Thoracic aorta endothelial cell (primary cell): Measurements from ENCODE around the genes CCNF, NTN3, KCTD5, PRSS22 and KREMEN2.

DNA sequence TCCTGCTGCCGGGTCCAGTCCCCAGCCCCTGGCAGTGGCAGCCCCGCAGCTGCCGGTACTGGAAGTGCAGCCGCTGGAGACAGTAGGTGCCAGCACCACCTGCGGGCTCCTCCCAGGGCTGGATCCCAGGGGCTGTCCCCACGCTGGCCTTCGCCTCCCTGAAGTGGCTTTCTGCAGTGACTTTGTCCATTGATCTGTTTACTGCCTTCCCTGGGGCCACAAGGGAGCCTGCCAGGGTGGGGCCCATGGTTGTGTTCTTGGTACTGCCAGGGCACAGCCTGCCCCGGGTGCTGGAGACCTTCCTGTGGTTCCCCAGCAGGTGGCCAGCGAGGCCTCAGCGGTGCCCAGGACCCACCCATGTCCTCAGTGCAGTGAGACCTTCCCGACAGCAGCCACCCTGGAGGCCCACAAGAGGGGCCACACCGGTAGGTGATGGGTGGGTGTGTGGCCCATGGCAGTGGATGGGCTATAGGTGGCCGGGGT, 2.6 kb upstream of the DNASE1L2 start:
- CAGE, long polyA plus RNA, result no peak

DNA sequence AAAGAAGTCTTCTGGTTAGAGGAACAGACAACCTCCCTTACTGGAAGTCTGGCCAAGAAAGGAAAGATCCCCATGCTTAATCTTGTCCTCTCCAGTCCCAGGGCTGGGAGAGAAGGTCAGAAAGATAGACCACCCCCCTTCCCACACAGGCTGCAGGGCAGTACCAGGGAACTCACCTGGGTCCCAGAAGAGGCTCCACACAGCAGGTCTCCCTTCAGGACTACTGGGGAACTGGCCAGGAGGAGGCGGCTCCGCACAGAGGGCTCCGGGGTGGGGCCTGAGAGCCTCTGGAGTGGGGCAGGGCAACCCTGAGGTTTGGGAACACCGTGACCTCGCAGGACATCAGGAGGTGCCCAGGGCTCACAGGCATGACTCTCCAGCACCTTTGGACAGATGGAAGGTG, 11.1 kb downstream of the ABCA3 start:
- CAGE, long polyA plus RNA, result no peak

- CAGE, long polyA plus RNA, result no peak
Measured at GRCh38 chr16:2428034-2429298, 781 bp upstream of the CCNF start.

DNA sequence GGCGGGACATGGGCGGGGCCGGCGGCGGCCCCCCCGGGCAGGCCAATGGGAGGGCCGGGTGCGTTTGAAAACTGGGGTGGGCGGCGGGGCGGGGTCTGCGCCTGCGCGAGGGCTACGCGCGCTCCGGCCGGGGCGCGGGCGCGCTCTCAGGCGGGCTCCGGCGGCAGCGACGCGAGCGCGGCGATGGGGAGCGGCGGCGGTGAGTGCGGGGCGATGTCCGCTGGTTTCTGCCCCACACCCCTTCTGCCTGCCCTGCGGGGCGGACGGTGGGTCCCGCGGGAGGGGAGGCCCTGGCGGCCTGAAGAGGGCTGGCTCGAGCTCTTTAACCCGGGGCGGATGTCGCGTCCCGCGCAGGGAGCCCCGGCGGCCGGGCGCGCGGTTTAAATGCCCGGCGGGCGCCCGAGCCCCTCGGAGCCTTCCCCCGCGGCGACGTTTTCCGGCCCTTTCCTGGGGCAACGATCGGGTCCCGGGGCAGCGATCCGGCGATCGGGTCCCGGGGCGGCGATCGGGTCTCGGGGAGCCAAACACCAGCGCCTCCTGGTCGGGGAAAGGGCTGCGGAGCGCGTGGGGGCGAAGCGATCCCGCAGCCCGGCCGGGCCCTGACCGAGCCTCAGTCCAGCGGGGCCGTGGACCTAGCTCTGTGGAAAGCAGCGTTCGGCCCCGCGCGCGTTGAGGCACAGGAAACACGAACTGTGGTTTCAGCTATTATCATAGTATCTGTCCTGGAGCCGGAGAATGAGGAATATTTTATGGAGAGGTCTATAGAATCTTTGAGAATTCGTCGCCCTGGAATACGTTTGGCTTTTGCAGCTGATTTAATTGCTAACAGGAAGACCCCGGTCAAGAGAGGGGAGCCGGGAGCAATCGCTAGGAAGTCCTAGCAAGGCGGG, at the start of gene CCNF:
CCNF (plus strand) TSS at position 149 of the 890 bp plus-strand sequence.
- CAGE, long polyA plus RNA, result no peak

DNA sequence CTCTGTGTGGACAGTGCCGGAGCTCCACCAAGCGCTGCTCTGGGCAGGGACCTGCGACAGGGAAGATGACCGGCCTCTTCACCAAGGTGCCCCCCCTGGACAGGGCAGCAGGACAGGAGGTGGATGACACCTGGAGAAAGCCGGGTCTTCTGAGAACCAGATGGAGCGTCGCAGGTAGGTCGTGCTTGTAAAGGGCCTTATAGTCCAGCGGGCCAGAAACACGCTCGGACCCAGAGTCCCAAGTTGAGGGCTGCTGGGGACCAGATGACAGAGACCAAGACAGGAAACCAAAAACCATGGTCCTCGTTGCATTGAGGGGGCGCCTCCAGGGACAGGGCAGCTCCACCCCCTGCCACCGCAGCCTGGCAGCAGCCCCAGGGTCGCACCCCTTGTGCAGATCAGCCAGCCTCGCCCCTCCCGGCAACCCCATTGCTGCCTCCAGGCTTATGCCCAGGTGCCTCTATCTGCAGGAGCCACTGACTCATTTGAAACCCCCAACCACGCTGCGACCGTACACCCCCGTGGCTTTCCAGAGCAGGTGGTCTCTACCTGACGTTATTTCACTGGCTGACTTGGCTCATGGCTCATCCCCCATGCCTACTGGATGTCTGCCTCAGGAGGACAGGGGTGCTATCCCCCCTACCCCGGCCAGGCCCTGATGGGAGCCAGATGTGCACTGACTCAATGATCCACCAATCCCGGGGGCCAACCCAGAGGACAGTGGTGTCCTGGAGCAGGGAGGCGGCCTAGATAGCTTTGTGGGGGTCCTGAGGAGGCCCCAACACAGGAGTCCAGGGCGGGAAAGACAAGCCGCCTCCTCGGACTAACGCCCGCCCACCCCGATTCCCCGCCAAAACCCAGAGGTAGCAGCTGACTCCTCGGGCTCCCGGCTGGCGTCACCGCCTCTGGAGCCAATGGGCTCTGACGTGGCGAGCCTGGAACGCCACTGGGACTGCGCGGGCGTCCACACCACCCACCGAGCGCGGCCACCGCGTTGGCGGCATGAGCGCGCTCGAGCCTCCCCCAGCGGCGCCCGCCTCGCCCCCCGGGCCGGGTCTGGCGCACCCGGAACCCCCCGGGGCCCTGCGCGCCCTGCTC, 3.9 kb upstream of the NTN3 start:
- CAGE, long polyA plus RNA, result no peak

DNA sequence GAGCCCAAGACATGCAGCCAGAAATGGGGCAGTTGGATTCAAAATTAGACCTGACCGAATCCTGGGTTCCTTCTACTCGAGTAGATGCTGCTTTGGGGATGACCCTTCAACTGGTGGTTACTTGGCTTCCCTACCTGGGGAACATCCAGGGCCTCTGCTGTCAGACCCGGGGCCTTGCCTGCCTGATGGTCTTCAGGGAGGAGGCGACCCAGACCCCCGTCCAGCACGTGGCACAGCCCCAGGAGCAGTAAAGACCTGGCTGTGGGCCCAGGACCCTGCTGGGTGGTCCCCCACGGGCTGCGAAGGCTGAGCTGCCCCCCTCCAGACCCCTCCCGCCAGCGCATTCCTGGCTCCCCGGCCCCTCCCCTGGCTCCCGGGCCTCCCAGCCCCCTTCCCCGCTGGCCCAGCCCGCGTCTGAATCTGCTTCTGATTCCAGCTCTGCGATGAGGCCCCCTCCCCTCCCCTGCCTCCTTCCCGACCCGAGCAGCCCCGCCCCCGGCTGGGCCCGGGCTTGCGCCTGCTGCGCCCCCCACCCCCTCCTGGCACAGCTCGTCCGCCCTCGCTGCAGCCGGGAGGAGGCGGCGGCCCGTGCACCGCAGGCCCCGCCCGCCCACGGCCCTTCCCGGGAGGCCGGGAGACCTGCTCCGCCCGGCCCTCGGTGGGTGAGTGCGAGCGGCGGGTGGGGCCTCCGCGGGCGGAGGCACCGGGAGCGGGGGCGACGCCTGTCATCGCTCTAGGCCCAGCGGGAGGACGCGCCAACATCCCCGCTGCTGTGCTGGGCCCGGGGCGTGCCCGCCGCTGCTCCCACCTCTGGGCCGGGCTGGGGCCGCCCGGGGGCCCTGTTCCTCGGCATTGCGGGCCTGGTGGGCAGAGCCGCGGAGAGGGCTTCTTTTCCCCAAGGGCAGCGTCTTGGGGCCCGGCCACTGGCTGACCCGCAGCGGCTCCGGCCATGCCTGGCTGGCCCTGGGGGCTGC, at the start of gene NTN3:
NTN3 (plus strand) TSS at position 545 of the 974 bp plus-strand sequence.
- CAGE, long polyA plus RNA, result no peak

DNA sequence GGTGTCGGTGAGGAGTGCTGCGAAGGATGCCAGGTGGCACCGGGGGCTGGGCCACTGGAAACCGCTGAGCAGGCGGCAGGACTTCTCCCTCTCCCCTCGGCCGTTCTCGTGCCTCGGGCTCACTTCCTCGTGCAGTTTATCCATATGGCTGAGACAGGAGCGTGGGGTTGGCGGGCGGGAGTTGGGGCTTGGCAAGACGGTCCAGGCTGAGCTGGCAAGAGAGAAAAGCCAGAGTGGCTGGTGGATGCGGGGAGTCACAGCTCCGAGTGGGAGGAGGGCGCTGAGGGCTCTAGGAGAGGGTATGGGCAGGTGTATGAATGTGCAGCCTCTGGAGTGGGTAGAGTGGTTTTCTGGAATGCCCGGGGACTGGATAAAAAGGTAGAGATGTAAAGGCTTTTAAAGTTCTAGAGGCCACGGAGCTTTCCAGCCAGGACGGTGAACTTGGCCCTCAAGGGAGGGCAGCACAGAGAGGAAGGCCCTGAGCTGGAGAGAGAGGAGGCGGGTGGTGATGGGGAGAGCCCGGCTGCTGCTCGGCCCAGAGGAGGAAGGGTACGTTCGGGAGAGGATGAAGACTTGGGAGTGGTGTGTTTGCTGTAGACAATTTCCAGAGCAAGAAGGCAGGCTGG, 8.4 kb downstream of the TBC1D24 start:
- CAGE, long polyA plus RNA, result no peak

GRCh38 chr16:2530289-2530997, 765 bp downstream of the CEMP1 start:
- CAGE, long polyA plus RNA, result no peak

DNA sequence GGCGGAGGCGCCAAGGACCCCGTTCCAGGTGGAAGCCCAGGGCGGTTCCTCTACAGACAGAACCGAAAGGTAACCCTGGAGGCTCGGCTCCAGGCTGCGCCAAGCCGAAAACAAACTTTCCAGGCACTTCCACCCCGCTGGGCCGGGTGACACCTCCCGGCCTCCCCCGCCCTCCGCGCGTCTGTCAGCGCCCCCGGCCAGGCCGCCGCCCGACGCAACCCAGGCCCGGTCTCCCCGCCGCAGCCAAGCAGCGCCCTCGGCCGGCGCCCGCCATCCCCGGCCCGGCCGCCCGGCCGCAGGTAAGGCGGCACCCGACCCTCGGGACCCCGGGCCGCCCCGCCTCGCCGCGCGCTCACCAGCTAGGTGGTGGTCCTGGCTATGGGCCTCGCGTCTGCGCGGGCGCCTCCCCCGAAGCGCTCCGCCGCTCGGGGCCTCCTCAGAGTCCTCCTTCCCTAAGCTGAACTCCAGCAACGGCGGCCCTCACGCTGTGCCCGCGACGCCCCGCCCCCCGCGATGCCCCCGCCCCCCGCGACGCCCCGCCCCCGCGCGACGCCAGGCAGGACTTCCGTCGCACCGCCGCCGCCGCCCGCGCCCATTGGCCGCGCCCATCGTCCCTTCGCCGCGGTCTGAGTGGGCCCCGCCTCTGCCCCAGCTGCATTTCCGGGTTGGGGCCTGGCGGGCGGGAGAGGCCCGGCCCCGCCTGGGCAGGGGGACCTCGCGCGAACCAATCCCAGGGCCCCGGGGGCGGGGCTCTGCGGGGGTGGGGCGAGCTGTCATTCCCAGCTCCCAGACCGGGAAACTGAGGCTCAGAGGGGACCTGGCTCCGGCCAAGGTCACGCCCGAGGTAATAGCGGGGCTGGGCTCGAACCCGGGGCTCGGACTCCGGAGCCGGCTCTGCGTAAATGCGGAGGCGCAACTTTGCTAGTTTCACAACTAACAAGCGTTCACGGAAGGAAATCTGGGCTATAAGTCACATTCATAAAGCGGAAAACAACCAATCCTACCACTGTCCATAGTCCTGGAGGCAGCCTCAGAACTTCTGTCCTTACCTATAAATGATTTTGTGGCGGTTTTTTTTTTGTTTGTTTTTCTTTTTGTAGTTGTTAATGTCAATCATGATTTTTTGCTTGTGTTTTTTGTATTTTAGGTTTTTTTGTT, 9.0 kb upstream of the KCTD5 start:
- CAGE, long polyA plus RNA, result no peak

GRCh38 chr16:2682465-2683270, at the start of gene KCTD5:
Gene KCTD5, plus strand, starts transcription at chr16:2682523.
- CAGE, long polyA plus RNA, result no peak

DNA sequence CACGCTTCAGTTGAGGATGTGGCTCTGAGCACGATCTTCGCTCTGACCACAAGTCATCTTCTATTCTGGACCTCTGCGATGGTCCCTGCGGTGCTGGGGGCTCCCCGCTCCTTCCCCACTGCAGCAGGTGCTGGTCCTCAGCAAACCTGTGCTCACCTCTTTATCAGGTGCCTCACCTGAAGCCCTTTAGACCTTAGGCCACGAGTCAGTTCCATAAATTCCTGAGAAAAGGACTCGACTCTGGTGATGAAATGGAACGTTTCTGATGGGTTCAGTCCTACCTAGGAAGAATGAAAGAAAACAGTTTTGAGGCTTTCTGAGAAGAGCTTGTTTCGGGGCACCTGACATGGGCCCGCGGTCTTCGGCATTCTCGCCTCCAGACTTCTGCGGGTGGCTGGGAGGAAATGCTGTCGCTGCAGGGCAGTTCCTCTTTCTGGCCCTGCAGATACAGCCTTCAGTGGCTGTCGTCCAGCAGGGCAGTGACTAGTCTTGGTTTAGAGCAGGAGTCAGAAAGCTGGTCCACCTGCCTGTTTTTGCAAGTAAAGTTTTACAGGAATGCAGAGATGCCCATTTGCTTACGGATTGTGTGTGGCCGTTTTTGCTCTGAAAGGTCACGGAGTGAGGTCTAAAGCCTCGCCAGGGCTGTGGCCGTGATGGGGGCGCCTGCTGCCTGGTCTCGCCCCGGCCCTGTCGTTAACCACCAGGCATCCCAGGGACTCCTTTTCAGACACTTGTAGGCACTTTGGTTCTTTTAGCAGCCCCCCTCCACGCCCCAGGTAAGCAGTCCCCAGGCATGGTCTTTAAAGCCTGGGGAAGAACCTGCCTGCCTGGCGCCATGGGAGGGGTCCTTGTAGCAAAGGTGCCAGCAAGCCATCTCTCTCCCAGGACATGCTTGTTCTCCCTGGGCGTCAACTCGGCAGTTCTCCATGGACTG, 4.9 kb downstream of the KCTD5 start:
- CAGE, long polyA plus RNA, result no peak

DNA sequence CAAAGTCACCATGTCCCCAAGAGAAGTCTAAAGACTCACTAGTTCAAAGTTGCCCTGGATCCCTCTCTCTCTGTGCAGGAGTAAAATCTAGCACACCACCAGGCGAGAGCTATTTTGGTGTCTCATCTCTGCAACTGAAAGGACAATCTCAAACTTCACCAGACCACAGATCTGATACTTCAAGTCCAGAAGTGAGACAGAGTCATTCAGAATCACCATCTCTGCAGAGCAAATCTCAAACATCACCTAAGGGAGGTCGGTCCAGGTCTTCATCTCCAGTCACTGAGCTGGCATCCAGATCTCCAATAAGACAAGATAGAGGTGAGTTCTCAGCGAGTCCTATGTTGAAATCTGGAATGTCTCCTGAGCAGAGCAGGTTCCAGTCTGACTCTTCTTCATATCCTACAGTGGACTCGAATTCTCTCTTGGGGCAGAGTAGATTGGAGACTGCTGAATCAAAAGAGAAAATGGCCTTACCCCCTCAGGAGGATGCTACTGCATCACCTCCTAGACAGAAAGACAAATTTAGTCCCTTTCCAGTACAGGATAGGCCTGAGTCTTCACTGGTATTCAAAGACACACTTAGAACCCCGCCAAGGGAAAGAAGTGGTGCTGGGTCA, 11.2 kb downstream of the SRRM2 start:
- CAGE, long polyA plus RNA, result no peak

GRCh38 chr16:2857278-2858464, at the start of gene PRSS22:
Gene PRSS22, minus strand, starts transcription at chr16:2858170.
- CAGE, long polyA plus RNA, result no peak

DNA sequence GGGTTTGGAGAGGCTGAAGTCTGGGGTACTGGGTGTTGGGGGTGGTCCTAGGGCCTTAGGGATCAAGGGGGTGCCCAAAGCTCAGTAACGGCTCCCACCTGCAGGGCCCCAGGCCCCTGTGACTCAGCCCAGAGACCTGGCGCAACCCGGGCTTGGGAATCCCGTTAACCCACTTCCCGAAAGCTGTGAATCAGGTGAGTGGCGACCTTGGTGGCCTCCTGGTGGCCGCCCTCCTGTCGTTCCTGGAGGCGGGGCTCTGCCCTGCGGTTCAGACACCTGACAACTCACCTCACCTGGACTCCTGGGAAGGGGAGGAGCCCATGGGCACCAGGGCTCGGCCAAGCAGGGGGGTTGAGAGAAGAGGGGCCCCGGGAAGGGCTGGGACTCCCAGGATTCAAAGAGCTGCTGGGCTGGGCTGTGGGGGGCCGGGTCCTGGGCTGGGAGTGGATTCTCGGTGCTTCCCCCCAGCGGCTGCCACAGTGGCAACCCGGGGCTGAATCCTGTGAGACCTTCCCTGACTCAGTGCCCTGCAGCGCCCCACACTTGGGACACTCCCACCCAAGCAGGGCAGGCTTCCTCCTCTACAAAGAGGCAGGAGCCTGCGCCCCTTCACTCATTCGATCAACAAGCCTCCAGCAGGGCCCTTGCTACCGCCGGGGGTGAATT, 628 bp upstream of the PRSS22 start:
- CAGE, long polyA plus RNA, result no peak

DNA sequence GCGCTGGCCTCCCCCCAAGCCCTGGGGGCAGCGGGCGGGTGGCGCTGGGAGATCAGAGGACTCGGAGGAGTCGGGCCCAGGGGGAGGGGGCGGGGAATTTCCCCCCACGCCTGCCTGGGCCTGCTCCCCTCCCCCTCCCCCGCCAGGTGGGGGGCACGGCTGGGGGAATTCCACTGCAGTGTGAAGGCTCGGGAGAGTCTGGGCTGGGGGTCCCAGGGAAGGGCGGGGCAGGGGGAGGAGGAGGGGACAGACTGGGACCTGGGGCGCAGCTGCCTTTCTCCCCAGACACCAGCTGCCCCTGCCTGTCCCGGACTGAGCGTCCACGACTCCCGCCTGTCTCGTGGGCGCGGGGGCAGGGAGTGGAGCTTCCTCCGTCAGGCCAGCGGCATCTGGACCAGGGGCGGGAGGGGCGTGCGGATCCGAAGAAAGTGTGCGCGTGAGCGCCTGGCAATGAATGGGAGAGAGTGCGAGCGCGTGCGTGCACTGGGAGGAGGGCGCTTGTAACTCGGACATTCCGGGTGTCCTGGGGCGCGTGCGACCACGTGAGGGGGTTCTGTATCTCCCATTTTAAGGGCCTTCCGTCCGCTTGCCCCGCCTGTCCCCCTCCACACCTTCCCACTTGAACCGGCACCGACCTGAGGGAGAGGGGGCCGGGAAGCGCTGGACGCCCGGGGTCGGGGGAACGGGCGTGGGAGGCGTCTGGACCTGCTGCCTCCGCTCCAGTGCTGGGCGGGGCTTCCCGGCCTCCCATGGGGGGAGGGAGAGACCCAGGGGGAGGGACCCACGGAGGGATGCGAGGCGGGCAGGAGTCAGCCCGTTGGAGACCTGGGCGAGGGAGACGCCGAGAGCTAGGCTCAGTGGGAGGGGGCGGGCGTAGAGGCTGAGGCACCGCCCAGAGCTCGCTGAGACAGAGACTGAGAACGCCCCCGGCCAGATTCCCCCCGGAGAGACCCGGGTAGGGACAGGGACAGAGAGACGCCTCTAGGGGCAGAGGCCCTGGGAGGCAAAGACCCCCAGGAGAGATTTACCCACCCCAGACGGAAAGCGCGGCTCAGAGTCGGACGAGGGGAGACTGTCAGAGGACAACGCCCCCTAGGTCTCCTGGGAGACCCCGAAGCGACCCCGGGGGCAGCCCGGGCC, at the start of gene KREMEN2:
KREMEN2 (plus strand) TSS at position 933 of the 1,140 bp plus-strand sequence.
- CAGE, long polyA plus RNA, result no peak

GRCh38 chr16:3070441-3070787, 5.0 kb downstream of the IL32 start:
- CAGE, long polyA plus RNA, result no peak

GRCh38 chr16:3086806-3087796, 12.0 kb downstream of the ZSCAN10 start:
- CAGE, long polyA plus RNA, result no peak

- CAGE, long polyA plus RNA, result no peak
Measured at GRCh38 chr16:3101101-3101878, 2.2 kb upstream of the ZSCAN10 start.

- CAGE, long polyA plus RNA, result no peak
Measured at GRCh38 chr16:3137234-3137656, 2.4 kb downstream of the ZNF213 start.

DNA sequence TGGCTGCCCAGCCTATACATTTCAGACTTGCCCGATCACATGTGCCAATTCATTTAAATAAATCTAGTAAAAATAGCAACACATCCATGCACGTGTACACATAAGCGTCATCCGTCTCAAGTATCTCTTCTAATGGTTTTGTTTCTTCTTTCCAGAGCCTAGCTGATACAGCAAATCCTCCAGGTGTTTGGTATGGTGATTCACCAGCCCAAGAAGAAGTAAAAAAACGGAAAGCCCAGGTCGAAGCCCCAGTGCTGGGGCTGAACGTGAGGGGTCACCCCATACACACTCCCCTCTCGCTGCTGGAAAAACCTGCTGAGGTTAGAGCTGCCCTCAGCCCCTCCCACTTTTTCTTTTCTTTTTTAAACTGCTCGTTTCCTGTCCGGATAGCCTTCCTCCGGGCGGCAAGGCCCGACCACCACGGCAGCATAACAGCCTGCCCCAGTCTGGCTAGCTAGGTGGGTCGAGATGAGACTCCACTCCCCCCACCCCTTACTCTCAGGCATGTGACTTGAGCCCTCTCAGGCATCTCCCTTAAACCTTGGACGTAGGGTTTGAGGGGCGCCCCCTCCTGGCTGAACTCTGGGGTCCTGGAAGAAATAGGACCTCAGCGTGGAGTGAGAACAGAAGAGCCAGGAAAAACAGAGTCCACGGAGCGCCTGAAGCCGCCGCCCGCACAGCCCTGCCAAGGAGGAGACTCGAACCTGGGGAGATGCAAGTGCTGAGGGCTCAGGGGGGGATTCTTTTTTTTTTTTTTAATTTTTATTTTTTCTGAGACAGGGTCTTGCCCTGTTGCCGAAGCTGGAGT, 39.3 kb downstream of the ZNF213 start:
- CAGE, long polyA plus RNA, result no peak